HT-29 (cell line): Measurements from ENCODE around the genes LOXL4, CUTC and CPN1.

DNA sequence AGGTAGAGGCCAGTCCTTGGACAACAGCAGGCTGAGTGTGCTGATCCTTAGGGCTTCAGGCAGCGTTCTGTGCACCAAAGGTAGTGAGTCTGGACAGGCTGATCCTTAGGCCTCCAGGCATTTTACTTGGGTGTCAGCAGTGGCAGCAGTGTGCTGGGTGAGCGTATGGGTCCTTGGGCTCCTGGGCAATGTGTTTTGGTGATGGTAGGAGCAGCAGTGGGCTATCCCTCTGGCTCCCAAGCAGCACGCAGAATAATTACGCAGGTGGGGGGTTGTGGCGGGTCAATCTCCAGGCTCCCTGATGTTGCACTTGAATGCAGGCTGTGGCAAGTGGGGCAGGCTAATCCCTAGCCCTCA lies 44.3 kb downstream of the LOXL4 start:
- RAMPAGE, long total RNA: no peak

GRCh38 chr10:98253549-98253955 lies 14.4 kb downstream of the LOXL4 start:
- RAMPAGE, long total RNA: no peak

DNA sequence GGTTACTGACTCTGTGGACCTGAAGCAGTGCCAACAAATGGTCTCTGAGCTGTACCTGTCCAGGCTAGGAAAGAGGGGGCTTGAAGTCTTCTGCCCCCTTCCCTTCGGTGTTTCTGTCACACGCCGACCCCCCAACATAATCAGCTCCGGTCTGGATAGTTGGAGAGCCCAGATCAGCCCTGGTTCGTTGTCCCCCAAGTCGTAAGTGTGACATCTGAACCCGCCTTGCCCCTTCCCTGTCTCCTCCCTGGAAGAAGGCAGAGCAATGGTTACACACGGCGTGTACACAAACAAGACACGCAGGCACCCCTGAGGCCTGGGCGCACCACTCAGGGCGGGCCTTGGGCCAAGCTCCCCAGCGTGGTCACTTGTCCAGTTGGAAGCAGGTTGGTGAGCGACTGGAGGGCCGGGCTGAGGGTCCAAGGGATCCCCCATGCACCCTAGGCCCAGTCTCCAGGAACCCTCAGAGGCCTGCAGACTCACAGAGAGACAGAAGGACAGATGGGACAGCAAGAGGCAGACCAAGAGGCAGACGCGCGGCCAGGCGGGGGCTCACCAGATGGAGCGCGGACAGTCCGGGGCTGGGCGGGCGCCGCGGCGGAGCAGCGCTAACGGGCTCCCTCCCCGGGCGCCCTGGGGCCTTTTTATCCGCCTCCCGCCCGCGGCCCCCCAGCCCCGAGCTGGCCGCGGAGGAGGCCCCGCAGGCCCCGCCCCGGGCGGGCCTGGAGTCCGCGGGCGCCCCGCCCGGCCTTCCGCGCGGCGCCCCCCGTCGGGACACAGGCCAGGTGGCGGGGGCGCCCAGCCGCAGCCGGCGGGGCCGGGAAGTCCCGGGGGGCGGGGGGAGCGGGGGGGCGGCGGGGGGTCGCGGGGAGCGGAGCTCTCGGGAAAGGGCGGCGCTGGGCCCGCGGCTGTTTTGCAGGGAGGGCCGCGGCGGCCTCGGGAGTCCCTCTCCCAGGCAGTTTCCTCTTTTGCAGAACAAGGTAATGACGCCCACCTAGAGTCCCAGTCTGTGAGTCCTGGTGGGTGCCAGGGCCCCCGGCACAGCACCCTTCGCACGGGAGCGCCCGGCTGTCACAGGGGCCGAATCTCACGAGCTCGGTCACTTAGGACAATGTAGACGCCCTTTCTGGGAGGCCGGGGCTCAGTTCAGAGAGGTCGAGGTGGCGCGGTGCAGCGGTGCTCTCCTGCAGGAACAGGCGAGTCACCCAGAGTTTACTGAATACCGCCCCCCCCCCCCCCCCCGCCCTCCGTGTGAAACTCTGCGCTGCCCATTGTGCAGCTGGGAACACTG lies at the start of gene LOXL4:
Gene LOXL4, minus strand, starts transcription at position 619 of the 1,291 bp plus-strand sequence.
- RAMPAGE, long total RNA: no peak

DNA sequence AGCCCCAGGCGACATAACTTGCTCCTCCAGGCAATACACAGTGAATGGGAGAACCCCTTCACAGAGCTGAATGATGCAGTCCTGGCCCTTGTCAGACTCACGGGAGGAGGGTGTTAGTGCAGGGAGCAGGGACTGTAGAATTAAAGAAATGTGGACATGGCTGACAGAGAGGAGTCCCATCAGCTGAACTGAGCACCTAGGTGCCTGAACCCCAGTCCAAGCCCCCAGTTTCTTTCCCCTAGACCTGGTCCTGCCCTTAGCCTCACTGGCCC lies 809 bp upstream of the LOXL4 start:
- RAMPAGE, long total RNA: no peak

GRCh38 chr10:98436879-98437464 lies 9.8 kb downstream of the HPS1 start:
- RAMPAGE, long total RNA: no peak

GRCh38 chr10:98457753-98458235 lies 11.1 kb upstream of the HPS1 start:
- RAMPAGE, long total RNA: no peak

- RAMPAGE, long total RNA: no peak
These were observed 1.9 kb upstream of the NKX2-3 start for GRCh38 chr10:99530668-99531433.

DNA sequence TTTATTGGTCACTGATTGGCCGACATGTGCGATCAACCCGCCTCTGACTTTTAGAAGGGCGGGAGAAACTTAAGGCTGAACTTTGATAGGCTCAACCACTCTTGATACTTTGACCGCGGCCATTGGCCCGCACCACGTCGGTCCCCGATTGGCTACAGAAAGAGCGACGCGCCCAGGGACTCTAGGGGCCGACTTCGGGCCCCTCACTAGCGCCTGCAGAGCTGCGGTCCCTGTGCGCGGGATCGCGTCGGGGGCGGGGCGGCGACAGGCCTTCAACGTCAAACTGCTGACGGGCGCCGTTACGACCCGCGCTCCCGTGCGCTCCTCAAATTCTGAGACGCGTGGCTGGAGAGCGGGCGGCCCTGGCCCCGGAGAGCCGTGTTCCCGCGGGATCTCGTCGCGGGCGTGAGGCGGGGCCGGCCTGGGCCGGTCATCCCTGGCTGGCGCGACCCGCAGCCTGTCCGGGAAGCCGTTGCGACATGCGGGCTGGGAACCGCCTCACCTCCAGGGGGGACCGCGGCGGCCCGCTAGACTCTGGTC lies 471 bp upstream of the SLC25A28 start:
- RAMPAGE, long total RNA: no peak

DNA sequence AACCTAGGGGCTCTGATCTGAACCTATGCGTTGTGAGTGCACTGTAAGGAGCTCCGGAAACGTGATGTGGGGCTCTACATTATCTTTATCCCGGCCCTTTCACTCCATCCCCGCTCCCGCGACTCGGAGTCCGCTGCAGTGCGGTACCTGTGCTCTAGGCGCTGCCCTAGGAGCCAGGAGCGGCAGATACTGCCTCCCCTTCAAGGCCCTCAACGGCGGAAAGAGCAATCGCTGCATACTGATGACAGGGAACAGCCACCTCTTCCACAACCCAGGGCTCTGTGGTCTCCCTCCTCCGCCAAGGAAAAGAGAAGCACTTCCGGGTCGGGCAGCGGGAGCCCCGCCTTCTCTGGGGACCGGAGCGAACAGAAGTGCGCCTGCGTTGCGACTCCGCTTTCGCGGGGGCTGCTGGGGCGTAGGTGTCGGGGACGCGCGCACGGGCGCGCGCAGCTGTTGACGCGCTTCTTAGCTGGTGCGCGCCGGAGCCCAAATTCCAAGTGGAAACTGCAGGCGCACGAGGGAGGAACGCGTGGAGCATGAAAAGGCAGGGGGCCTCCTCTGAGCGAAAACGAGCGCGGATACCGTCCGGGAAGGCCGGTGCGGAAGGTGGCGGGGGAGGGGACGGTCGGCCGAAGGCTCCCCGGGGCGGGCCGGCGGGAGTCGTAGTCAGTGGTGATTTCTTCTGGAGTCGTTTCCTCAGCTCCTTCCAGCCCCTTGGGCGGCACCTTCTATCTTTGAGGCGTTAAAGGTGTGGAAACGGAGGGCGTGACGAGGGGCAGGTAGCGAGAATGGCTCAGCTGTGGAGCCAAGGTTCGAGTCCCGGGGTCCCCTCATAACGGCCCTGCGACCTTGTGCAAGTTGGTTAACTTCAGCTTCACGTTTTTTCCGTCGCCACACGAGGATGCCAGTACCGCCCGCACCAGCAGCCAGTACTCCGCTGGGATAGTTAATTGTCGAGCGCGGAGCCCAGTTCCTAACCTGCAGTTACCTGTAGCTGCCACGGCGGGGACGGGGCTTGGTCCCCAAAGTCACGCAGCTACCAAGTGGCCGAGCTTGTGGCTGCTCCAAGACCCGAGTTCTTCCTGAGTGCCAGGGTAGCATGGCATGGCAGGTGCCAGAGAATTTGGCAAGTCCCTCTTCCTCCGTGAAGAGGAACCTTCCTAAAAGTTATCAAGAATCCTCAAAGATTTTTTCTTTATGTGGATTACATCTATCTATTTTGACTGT lies at the start of gene CUTC:
Gene CUTC, plus strand, starts transcription at position 422 of the 1,227 bp plus-strand sequence.
- RAMPAGE, long total RNA: start-site peak on the plus strand centred at position 430 of the sequence, 59 bp wide, 28 and 49 reads in 2 replicates

DNA sequence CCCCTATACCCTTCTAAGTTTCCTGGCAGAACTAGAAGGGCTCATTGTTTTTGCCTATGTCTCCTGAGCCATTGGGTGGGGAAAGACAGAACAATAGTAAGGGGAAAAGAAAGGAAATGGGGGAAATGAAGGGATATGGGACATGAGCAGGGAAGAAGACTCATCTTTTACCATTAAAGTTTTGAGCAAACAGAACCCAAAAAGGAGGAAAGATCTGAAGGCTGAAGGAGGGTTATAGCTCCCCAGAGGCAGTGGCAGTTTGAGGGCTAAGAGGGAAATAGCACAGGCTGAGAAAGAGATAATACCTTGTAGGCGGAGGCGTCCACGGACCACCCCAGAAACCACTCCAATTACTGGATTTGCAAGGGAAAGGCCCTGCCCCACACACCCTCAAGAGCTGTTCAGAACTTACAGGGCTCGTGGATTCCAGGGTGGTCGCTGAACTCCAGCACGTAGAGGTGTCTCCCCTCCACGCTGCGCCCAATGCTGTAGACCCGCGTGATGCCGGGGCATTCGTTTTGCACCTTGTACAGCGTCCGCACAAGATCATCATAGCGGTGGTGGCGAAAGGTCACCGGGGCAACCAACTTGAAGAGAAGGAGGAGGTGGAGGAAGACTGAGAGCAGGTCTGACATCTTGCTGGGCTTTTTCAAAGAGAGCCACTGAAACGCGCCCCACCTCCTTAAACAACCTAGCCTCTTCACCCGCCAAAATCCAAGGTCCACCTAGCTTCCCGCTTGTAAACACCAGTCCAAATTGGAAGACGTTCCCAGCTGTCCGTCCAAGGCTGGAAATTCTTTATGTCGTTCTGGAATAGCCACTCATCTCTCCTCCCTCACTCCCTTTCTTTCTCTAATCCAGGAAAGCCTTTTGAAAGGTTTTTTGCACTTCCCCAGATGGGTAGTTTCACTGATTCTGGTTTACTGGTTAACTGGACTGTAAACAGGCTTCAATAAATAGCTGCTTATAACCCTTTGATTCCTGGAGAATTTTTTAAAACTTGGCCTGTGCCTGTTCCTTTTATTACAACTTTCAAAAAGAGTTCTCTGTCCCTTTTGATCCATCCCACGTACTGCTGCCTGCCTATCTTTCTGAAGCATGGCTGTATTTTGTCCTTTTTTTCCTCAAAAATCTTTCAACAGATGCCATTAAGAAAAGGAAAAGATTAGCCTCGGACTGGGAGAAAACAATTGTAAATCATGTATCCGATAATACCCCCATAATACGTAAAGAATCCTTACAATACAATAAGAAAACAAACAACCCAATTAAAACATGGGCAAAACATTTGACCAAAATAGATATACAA lies at the start of gene CPN1:
Gene CPN1, minus strand, starts transcription at position 879 of the 1,309 bp plus-strand sequence.
- RAMPAGE, long total RNA: no peak

GRCh38 chr10:100183395-100184287 lies 2.2 kb downstream of the ERLIN1 start:
- RAMPAGE, long total RNA: no peak

DNA sequence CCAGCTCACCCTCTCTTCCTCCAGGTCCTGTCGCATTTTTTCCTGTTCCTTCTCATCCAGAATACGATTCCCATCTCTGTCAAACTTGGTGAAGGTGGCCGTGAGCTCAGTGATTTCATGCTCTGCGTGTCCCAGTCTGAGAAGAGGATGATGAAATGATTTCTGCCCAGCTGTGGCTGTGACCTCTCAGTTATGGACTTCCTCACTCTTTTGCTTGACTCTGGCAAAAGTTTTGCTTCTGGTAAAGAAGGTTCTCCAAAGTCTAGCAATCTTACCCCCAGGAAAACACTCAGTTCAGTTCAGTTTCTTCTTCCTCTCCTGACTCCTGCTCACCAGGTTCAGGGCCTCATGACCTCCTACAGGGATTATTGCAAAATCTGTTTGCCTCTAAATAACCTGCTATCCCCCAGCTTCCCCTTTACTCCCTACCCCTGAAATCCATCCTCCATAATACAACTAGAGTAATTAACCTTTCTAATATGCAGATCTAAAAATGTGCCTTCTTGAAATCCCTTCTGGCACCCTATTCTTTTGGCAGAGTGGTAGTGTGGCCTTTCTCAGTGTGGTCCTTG lies 4.9 kb upstream of the BLOC1S2 start:
- RAMPAGE, long total RNA: no peak

- RAMPAGE, long total RNA: no peak
These were observed 43.8 kb downstream of the SCD start for GRCh38 chr10:100390760-100391297.

GRCh38 chr10:100412907-100413447 lies 49.8 kb upstream of the WNT8B start:
- RAMPAGE, long total RNA: no peak

- RAMPAGE, long total RNA: no peak
These were observed 90.2 kb upstream of the PAX2 start for GRCh38 chr10:100654805-100655883.

GRCh38 chr10:100962669-100963450 lies 6.4 kb upstream of the SEMA4G start:
- RAMPAGE, long total RNA: no peak

GRCh38 chr10:100976955-100977351 lies 7.6 kb downstream of the SEMA4G start:
- RAMPAGE, long total RNA: no peak

- RAMPAGE, long total RNA: no peak
These were observed 3.1 kb downstream of the MRPL43 start for GRCh38 chr10:100984154-100984691.

GRCh38 chr10:101066527-101067348 lies 4.9 kb downstream of the KAZALD1 start:
- RAMPAGE, long total RNA: no peak

- RAMPAGE, long total RNA: no peak
These were observed 31.3 kb downstream of the KAZALD1 start for GRCh38 chr10:101093035-101093473.